Placental pericyte (primary cell): ENCODE measurements around the genes SIRT3, B4GALNT4 and PHRF1.

DNA sequence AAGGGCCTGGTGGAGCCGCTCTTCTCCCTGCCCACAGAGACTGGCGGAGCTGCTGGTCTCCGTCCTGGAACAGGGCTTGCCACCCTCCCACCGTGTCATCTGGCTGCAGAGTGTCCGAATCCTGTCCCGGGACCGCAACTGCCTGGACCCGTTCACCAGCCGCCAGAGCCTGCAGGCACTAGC lies 1.8 kb downstream of the RIC8A start:
- CAGE, long polyA plus RNA: no peak

DNA sequence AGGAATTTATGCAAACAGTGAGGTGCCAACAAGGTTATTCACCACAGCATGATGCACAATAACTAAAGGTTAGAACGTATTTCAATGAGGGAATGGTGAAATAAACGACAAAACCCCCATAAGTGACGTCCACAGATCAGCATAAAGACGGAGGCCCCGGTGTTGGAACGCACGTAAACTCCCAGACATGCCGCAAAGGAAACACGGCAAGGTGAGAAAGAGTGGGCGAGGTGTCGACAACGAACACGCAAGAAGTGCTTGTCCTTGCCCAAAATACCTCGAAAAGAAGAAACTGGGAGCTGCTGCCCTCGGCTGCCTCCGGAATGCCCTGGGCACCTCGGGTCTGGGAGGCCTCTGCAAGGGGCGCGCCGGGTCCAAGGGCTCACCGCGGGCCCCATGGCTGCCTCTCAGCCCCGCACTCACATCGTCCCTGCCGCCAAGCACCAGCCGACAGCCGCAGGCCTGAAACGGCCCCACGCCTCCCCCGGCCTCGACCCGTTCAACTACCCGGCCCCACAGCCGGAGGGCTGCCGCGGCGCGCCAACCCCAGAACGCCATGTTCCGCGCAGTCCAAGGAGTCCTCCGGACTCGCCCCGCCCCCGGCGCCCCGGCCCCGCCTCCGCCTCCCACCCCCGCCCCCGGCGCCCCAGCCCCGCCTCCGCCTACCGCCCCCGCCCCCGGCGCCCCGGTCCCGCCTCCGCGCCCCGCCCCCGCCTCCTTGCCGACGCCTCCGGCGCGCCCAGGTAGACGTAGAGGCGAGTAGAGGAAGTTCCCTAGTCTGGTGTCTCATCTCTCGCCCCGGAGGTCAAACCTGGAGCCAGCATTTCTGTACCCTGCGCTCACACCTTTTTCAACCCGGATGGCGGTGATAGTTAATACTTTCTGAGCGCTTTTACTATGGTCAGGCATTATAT lies at the start of gene SIRT3:
Gene SIRT3, minus strand, starts transcription at position 572 of the 914 bp plus-strand sequence.
- CAGE, long polyA plus RNA: no peak

GRCh38 chr11:287186-287568 lies 1.7 kb upstream of the PGGHG start:
- CAGE, long polyA plus RNA: no peak

DNA sequence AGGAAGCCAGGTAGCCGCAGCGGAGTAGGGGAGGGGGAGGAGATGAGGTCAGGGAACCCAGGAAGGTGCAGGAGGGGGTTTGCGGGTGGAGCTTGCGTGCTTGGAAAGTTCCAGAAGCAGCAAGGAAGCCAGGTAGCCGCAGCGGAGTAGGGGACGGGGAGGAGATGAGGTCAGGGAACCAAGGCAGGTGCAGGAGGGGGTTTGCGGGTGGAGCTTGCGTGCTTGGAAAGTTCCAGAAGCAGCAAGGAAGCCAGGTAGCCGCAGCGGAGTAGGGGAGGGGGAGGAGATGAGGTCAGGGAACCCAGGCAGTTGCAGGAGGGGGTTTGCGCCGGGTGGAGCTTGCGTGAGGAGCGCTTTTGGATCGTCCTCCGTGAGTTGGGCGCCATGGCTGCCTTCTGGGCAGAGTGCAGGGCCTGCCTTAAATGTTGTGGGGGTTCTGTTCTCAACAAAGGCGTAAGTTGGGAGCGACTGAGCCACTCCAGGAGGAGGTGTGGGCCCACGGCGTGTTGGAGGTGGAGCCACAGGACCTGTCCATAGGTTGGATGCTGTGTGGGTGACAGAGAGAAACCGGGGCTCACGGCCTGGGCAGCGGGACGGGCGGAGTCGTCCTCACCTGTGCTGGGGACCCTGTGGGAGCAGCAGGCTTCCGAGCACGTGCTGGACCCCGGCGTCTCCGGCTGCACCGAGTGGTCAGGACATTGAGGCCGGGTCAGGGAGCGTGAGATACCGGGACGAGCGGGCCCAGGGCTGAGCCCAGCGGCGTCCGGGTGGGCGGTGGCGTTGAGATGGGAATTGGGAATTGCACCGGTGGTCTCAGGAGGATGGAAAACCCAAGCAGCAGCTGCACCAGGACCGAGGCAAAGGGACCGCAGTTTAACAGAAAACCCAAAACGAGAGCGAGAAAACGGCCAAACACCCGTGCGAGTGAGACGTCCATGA lies 1.1 kb upstream of the PGGHG start:
- CAGE, long polyA plus RNA: no peak

GRCh38 chr11:295025-295893 lies 4.1 kb downstream of the IFITM5 start:
- CAGE, long polyA plus RNA: no peak

GRCh38 chr11:325462-326323 lies 5.0 kb upstream of the IFITM3 start:
- CAGE, long polyA plus RNA: no peak

GRCh38 chr11:335454-336705 lies 15.2 kb upstream of the IFITM3 start:
- CAGE, long polyA plus RNA: no peak

- CAGE, long polyA plus RNA: no peak
Observed at GRCh38 chr11:342218-342868, 21.7 kb upstream of the IFITM3 start.

DNA sequence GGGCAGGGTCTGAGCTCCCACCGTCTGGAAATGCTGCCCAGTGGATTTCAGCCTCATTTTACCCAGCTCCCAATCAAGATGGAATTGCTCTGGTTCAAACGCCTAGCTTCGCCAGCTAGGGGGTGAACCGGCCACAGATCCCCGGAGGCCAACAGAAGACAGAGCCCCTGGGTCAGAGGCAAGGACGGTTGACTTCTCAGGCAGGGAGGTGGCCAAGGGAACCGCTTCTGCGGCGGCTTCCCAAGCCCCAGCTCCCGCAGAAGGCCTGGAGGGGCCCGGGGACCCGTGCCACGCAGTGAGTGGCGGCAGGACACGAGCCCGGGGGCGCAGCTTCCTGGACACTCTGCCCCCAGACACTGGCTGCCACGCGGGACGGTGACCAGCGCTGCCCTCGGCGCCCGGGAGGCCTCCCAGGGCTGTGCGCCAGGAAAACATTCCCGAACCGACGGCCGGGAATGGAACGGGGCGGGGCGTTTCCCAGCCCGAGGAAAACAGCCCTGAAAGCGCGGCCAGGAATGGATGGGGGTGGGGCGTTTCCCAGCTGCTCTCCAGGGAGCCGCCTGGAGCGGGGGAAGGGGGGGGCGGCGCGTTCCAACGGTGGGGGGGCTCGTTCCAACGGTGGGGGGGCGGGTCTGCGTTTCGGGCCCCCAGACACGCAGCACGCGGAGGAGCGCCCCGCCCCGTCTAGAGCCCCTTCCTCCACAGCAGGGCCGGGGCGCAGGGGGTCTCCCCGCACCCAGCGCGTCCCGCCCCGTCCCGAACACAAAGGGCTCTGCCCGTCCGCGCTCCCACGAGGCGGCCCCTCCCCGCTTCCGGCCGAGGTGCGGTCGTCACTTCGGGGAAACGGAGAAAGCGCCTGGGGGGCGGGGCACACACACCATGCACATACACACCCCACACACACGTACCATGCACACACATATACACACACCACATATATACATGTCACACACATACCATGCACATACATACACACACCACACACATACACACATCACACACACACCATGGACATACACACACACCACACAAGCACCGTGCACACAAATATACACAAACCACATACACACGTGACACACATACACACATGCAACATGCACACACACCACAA lies 13.4 kb upstream of the B4GALNT4 start:
- CAGE, long polyA plus RNA: no peak

DNA sequence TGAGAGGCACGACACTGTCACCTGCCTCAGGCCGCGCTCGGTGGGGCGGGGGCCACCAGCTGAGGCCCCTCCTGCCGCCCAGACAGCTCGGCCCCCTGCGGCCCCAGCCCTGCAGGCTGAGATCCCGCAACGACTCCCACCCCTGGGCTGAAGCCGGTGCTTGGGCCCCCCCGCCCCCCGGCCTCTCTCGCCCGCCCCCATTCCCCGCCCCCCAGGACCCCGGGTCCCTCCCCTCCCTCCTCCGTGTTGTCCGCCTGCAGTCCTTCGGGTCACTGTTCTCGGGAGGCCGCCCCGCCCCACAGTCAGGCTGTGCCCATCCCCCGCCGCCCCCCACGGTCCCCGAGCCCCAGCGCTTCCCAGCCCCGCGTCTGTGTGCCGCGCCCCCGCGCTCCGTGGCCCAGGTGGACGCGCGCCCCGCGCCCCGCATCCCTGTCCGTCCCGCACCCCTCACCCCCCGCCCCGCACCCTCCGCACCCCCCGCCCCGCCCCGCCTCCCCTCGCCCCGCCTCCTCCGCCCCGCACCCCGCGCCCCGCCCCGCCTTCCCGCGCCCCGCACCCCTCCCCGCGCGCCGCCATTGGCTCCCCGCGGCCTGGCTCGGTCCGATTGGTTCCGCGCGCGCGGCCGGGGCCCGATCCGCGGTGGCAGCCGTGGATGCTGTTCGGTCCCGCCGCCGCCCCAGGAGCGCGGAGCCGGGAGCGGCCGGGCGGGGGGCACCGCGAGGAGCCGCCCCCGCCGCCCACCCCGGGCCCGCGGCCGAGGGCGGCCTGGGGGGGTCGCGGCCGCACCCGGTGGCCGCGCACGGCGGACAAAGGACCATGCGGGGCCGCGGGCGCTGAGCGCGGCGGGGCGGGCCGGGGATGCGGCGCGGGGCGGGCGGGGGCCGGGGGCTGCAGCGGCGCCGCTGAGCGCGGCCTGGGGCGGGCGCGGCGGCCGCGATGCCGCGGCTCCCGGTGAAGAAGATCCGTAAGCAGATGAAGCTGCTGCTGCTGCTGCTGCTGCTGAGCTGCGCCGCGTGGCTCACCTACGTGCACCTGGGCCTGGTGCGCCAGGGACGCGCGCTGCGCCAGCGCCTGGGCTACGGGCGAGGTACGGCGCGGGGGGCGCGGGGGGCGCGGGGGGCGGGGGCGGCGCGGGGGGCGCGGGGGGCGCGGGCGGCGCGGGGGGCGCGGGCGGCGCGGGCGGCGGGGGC lies at the start of gene B4GALNT4:
Gene B4GALNT4, plus strand, starts transcription at position 632 of the 1,190 bp plus-strand sequence.
- CAGE, long polyA plus RNA: no peak

DNA sequence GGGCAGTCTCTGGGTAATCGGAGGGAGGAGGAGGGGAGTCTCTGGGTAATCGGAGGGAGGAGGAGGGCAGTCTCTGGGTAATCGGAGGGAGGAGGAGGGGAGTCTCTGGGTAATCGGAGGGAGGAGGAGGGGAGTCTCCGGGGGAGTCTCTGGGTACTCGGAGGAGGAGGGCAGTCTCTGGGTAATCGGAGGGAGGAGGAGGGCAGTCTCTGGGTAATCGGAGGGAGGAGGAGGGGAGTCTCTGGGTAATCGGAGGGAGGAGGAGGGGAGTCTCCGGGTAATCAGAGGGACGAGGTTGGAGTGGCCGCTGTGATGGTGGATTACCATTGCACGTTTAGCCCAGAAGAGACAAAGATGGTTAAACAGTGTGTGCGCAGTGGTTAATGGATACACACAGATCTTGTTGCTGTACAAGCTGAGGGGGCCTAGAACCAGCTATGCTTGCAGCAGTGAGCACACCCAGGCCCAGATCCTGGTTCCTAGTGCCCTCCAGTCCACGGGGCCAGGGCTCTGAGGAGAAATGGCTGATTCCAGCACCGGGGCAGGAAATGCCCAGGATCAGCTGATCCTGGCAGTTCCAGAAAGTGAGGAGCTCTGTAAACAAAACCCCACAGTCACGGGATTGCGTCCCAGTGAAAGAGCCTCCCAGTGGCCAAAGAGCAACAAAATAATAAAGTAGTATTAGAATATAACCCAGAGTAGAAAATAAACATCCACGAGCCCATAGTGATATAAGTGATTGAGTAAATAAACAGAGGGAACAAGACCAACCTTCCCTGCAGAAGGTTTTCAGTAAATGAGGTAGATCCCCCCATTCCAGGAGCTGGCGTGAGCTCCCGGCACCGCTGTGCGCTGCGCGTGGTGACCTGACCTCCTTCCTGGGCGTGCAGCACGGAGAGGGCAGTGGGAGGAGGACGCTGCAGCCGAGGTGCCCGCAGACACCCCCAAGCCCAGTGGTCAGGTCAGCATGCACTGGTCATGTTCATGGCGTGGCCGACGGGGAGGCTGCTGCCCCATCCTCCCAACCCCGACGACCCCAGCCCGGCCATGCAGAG lies 19.5 kb downstream of the PTDSS2 start:
- CAGE, long polyA plus RNA: no peak

DNA sequence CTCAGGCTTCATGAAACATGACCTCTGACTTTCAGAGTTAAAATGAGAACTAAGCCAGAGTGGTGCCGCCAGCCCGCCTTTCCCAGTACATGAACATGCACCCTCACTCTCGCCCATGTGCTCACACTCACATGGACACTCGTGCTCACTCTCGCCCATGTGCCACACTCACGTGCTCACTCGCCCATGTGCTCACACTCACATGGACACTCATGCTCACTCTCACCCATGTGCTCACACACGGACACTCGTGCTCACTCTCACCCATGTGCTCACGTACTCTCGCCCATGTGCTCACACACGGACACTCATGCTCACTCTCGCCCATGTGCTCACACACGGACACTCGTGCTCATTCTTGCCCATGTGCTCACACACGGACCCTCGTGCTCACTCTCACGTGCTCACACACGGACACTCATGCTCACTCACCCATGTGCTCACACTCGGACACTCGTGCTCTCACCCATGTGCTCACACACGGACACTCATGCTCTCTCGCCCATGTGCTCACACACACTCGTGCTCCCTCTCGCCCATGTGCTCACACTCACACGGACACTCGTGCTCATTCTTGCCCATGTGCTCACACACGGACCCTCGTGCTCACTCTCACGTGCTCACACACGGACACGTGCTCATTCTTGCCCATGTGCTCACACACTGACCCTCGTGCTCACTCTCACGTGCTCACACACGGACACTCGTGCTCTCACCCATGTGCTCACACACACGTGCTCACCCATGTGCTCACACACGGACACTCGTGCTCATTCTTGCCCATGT lies 9.9 kb downstream of the RNH1 start:
- CAGE, long polyA plus RNA: no peak

DNA sequence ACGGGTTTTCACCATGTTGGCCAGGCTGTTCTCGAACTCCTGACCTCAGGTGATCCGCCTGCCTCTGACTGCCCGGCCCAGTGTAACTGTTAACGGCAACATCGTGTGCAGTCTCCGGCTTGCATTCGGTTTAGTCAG lies 1.1 kb downstream of the RNH1 start:
- CAGE, long polyA plus RNA: no peak

DNA sequence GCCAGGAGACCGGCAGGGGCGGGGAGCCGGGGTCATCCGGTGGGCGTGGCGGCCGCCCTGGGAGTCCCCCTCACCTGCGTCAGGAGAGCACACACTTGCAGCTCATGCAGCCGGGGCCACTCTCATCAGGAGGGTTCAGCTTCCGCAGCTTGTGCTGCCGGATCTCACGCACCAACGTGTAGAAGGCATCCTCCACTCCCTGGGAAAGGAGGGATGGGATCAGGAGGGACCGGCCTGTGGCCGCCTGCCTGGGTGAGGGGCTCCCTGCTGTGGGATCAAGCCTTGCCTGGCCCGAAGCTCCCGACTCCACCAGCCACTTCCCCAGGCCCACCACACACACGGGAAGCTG lies 2.8 kb downstream of the HRAS start:
- CAGE, long polyA plus RNA: no peak

DNA sequence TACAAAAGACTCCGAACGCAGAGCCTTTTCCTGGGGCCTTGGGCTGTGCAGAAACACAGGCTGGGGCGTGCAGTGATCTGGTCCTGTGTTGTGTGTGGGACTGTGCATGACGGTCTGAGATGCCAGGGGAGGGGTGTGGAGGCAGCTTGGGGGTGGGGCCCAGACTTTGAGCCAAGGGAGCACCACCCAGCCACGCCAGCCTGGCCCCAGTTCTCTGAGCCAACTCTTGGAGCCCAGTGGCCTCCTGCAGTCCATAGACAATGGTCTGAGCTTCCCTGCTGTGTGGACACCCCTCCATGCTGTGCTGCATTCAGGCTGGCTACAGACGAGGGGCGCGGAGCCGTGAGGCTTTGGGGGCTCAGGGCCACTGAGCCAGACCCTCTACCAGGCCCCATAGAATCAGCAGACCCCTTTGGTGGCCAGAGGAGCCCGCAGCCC lies 6.8 kb downstream of the LRRC56 start:
- CAGE, long polyA plus RNA: no peak

GRCh38 chr11:559729-560042 lies 852 bp downstream of the LMNTD2 start:
- CAGE, long polyA plus RNA: no peak

- CAGE, long polyA plus RNA: no peak
Observed at GRCh38 chr11:576068-577138, at the start of gene PHRF1. Gene PHRF1 (plus strand): TSS chr11:576470.

GRCh38 chr11:598124-598770 lies 17.5 kb downstream of the IRF7 start:
- CAGE, long polyA plus RNA: no peak

DNA sequence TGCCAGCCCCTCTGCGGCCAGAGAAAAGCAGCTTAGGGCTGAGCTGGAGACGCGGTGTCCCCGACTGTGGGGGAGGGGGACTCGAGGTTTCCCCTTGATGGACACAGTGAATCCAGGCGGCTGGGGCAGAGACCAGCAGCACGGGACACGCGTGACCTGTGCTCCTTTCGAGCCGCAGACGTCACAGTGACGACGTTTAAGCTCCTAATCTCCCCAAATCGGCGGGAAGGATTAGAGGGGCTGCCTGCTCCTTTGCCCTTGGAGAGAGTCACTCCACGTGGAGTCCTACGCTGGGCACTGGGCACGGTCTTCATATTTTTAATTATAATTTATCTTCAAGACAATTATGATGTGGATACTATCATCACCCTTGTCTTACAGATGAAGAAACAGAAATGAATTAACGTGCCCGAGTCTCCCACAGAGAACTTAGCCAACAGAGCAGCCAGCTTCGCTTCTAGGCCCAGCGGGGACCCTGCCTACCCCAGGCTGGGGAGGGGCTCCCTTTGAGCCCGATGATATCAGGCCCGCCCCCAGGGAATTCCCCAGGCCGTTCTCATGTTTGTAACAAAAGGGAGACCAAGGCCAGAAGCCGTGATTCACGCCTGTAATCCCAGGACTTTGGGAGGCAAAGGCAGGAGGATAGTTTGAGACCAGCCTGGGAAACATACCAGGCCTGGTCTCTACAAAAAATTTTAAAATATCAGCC lies 1.3 kb downstream of the DRD4 start:
- CAGE, long polyA plus RNA: no peak

DNA sequence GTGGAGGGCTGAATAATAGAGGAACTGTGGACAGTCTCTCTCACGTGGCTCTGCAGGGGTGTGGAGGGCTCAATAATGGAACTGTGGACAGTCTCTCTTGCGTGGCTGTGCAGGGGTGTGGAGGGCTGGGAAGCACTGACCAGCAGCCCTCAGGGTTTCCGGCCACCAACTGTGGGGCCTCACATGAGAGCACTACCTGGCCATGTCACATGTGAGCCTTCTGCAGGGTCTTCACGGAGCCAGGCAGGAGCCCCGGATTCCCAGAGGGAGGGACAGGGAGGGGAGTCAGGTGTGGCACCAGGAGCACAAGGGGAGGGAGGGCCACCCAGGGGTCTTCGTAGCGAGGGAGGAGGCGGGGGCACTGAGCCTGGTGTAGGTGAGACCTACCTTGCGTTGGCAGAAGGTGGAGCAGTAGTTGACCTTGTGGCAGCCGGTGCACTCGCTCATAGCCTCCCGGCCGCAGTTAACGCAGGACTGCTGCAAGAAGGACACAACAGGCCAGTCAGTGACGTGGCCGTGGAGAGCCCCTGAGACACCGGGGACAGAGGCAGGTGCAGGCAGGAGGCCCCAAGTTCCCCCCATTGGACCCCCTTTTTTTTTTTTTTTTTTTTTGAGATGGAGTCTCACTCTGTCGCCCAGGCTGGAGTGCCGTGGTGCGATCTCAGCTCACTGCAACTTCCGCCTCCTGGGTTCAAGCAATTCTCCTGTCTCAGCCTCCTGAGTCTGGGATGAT lies 16.7 kb downstream of the DRD4 start:
- CAGE, long polyA plus RNA: no peak